Neuron (in vitro differentiated cells): ENCODE measurements around the genes NOXA1, NSMF and EHMT1.

GRCh38 chr9:136932820-136933329 is 11.7 kb downstream of the FBXW5 start:
- PRO-cap, result no peak

- PRO-cap, result no peak
Observed at GRCh38 chr9:137074683-137075052, 2.6 kb upstream of the UAP1L1 start.

DNA sequence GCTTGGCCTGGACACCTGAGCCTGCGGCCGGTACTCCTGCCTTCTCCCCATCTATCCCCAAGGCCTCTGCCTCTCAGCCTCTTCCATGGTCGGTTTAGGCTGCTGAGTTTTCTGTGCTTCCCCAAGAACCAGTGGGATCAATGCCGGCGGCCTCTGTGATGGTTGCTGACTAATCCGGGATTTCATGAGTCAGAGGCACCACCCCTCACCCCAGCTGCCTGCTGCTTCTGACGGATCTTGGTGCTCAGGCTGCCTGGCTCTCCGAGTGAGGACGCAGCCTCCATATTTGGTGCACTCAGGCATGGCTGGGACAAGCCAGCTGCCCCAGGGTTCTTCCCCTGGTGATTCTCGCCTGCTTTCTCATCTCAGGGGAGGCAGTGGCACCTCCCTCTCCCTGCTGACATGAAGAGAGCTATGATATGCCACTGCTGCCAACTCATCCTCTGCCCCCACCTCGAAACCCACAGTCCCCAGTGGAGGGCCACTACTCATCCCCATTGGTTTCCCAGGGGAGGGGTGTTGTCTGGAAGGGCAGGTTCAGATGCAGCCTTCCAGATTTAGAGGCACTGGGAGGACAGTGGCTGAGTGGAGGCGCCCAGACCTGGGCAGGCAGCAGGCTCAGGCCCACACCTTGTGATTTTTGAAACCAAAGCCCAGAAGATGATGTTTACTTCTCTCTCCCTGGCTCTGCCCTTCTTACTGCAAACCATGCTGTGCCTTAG is 3.2 kb upstream of the MAN1B1 start:
- PRO-cap, result no peak

- PRO-cap, result bidirectional peak, plus-strand start at chr9:137087645, minus-strand start at chr9:137087580
Observed at GRCh38 chr9:137087235-137087953, 609 bp downstream of the MAN1B1 start.

- PRO-cap, result bidirectional peak, plus-strand start at chr9:137129864, minus-strand start at chr9:137129738
Observed at GRCh38 chr9:137129602-137130089, 9.3 kb upstream of the GRIN1 start.

GRCh38 chr9:137296551-137297477 is 5.3 kb downstream of the NRARP start:
- PRO-cap, result no peak

GRCh38 chr9:137310357-137311018 is 8.4 kb upstream of the NRARP start:
- PRO-cap, result unidirectional peak, plus-strand start at chr9:137310848; unidirectional peak, plus-strand start at chr9:137310943

DNA sequence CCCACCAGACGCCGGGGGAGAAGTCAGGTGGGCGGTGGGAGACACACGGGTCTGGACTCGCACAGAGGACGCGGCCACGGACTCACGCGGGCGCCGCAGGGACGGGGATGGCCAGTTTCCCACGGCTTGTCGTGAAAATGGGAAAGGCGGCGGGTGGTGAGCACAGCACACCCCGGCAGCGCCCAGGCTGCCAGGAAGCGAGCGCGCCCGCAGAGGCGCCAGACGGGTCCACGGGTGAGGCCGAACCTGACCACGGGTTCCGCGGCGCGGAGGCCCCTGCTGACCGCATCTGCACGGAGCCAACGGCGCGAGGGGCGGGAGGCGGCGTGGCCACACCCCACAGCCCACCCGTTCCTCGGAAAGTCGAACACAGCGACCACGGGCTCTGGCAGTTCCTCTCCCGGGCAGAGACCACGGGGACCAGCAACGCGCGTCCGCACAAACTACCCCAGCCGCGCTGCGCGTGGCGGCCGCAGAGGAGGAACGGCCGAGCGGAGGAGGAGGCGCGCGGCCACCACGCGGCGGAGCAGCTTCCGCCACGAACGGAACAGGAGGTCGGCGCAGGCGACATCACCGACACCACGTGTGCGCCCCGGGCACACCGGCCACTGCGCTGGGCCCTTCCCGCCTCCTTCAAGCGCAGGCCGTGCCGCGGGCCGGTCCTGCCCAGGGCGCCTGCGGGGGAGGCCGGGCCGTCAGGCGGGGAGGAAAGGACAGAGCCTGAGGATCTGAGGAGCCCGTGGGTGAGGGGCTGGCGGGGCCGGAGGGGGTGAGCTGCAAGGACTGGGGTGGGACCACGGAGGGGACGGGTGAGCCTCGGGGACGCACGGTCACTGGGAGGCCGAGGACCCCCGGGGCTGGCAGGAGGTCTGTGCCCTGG is 5.6 kb downstream of the EXD3 start:
- PRO-cap, result no peak

GRCh38 chr9:137423063-137423768 is at the start of gene NOXA1:
TSS of gene NOXA1 (plus strand) at chr9:137423393.
- PRO-cap, result bidirectional peak, plus-strand start at chr9:137423422, minus-strand start at chr9:137423162

GRCh38 chr9:137439327-137439752 is 1.8 kb downstream of the ENTPD8 start:
- PRO-cap, result no peak

- PRO-cap, result no peak
Observed at GRCh38 chr9:137454852-137455494, 4.2 kb downstream of the NSMF start.

DNA sequence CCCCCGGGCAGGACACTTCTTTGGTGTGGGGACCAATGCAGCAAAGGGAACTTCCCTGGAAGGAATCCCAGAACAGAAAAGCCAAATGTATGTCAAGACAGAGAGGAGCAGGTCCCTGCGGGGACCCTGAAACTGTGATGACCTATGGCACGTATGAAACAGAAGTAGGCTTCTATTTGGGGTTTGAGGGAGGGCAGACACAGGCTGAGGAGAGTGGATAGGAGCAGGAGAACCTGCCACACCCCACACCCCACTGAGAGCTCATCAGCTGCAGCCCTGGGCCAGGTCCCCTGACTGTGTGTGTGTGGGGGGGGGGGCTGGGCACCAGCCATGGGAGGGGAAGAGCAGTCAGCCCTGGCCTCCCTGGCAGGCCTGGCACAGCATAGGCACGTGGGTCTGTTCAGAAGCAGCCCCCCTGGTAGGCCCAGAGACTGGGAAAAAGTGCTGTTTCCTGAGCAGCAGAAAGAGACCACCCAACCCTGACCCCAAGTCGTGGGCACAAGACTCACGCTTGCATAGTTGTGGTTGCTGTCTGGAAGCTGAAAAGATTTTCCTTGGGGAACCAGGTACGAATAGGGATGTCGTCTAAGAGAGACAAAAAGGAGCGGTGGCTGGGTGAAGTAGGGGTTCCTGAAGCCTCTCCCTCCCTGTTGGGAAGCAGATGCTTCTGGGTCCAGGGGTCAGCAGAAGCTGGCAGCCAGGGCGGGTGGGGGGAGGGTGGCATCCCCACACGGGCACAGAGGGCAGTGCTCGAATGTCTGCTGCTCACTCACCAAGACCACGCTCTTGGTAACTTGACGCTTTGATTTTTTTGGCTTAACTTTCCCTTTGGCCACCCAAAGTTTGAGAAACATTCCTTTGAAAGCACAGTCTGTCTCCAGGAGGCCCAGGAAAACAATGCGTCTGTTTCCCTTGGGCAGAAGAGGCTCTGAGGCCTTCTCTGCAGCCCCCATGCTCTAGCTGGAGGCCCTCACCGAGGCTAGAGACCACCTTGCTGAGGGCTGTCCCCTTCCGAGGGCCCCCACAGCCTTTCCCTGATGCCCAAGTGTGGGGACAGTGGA is 2.9 kb downstream of the NSMF start:
- PRO-cap, result no peak

DNA sequence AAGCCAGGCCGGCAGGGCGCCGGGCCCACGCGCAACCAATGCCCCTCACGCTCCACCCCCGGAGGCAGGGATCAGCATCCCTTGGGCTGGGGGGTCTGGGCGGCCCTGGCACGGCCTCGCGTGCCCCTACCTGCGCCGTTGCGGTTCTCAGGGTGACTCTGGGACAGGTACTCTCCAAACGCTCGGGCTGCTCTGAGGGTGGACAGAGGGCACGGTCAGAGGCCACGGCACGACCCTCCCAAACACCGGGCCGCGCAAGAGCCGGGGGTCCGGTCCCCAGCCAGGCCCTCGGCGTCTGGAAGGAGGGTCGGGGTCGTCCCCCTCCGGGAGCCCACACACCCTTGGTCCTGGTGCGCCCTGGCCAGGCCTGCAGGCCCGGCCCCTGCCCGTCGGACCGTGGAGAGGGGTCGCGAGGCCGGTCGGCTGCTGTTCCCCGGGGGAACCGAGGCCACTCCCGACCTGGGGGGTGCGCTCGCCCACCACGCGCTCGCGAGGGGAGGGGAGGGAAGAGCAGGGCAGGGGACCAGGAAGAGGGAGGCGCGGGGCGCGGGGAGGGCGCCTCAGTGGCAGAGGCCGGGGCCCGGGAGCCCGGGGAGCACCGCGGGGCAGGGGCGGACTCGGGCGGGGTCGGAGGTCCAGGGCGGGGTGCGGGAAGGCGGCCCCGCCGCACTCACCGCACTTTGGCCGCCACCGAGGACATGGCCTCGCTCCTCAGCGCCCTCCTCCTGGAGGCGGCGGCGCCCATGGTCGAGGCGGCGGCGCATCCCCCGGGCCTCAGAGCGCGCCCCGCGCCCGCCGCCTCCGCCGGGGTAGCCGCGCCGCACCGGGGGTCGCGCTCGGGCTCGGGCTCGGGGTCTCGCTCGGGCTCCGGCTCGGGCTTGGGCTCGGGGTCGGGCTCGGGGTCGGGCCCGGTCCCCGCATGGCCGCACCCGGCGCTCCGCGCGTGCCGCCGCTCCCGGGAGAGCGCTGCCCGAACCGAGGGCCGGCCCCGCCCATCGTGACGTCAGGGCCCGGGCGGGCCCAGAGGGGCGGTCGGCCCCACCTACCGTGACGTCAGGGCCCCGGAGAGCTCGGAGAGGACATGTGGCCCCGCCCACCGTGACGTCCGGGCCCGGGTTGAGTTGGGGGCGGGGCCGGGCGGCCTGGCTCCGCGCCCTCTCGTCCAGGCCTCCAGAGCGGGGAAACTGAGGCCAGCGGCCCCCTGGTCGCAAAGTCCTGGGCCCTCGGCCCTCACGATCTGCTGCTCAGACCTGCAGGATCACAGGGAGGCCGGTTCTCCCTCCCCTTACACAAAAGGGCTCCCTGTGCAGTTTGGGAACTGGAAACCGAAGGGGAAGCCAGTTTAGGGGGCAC is at the start of gene NSMF:
TSS of gene NSMF (minus strand) at position 977 of the 1,353 bp plus-strand sequence.
- PRO-cap, result bidirectional peak, plus-strand start at position 1,099 of the sequence, minus-strand start at position 973 of the sequence

GRCh38 chr9:137533593-137534219 is 16.5 kb downstream of the PNPLA7 start:
- PRO-cap, result no peak

DNA sequence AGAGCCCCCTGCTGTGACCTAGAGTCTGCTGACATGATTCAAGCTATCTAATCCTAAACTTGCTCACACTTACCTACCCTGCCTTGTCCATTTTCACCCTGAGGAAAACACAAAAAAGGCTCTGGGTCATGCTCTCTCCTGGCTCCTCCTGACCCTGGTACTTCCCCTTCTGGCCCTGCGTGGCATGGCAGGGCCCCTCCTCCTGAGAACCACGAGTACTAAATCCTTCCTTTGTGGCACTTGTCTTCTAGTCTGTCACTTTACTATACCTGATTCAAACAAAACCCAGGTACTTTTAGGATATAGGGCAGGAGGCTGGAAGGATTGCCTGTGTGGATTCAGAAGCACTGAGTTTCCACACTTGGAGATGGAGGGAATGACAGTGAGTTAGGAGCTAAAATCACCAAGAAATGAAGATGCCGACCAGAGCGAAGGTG is 2.7 kb upstream of the ARRDC1 start:
- PRO-cap, result no peak

GRCh38 chr9:137612986-137614017 is 5.5 kb upstream of the EHMT1 start:
- PRO-cap, result no peak

DNA sequence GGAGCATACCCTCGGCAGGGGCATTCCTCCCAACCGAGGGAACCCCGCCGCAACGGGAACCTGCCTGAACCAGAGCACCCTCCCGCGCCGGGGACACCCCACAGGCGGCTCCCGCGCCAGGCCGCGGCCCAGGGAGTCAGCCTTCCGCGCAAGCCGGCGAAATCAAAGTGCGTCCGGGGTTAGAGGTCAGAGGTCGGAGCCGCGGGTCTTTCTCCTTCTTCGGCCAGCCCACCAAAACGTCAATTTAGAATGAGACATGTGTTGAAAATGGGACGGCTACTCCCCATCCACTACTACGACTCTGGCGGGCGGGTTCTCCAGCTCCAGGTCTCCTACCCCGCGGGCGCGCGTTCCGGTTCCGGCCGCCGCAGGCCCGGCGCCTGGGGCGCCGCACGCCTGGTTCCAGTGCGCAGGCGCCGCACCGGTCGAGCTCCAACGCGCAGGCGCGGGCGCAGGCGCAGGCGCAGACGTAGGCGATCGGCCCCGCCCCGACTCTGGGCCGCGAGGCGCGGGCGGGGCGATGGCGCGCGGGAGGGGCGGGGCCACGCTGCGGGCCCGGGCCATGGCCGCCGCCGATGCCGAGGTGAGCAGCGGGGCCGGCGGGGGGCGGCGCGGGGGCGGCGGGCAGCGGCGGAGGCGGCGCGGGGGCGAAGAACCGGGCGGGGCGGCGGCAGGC is at the start of gene EHMT1:
TSS of gene EHMT1 (plus strand) at position 539 of the 676 bp plus-strand sequence.
- PRO-cap, result bidirectional peak, plus-strand start at position 545 of the sequence, minus-strand start at position 354 of the sequence

- PRO-cap, result no peak
Observed at GRCh38 chr9:137630272-137631150, 11.7 kb downstream of the EHMT1 start.

DNA sequence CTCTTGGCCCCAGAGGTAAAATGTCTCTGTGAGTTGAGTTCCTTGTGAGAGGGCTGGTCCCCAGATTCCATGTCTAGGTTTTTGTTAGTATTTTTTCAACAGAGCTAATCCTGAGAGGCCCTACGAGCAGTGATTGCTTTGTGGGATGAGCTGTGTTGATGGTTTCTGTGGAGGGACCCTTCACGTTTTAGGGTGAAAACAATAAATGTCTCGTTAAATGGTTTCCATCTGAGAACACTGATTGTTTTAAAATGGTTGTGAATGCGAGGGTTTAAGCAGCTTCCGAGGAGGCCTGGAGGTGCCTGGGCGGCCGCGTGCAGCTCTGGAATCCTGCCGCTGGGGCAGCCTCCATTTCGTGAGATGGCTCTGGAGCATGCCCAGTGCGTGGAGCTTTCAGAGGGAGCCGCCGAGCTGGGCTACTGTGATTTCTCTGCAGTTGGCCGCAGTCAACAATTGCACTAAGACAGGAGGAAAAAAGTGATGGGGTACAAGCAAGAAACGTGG is 46.8 kb downstream of the EHMT1 start:
- PRO-cap, result no peak

DNA sequence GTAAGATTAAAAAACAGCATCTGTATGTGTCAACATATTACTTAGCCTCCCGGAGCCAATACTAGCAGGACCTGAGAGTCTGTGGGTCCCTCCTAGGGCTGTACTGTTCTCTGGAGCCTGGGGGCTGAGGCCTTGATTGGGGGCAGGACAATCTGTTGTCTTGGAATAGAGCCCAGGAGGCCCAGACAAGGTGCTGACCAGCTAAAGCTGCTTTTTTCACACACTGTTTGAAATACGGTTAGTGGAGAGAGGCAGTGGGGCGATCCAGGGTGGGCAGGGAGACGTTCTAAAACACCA is 55.0 kb downstream of the EHMT1 start:
- PRO-cap, result no peak